Natural killer cell (primary cell): ENCODE data around the gene PRDM1.

- PRO-cap: no peak
These were observed 326.2 kb upstream of the PRDM1 start for GRCh38 chr6:105759850-105760470.

GRCh38 chr6:105872199-105872785, 213.8 kb upstream of the PRDM1 start:
- PRO-cap: no peak

- PRO-cap: no peak
These were observed 205.9 kb upstream of the PRDM1 start for GRCh38 chr6:105880104-105880766.

DNA sequence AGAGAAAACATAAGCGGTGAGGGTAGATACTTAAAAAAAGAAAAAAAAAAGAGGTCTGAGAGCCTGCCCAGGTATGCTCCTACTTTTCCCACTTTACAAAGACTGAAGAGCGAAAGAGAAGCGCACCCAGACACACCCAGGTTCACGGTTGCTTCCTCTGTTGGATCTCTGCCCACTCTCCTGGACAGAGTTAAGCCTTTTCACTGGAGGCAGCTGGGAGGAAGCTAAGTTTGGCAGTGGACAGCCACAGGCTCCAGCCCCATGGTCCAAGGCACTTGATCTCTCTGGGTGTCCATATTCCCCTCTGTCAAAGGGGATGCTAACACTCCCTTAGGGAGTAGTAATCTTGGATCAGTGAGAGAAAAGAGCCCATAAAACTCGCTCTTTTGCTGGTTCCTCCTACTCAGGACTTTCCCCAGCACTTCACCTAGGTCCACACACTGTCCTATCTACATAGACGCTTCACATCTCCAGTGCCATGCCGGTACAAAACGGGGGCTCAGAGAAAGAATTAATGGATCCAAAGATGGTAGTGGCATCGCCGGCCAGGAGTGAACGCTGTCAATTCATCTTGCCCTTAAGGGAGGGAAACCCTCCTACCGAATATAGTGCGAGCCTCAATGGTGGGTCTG, 100.6 kb upstream of the PRDM1 start:
- PRO-cap: no peak

- PRO-cap: no peak
These were observed 94.6 kb upstream of the PRDM1 start for GRCh38 chr6:105991583-105991937.

DNA sequence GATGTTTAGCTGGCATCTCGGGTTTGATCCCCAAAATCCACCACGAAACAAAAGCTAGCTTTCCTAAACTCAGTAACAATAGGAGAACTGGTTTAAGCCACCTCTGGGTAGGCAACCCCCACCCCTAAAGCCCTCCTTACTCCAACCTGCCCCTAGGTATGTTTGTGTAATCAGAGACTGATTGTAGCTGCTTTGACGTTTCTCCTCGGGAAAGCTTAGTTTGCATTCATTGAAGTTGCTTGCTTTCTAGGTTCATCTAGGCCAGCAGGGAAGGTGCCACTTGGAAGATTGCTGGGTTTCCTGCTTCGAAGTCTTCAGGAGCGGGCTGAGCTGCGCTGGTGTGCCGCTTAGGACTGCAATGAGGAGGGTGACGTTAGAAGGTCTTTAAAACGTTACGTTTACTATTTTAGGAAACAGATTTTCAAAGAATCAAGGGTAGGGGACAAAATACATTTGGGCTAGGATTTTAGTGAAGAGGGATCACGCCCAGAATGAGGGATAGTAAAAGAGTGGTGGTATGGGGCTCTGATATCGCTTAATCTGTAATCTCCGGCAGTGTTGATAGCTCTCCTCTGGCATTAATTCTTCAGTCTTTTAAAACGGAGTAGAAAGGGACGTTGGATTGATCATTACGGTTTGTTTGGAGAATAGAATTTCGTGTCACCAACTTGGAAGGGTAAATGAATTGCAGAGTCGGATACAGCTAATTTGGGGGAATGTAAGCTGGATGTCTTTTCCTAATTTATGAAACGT, 92.7 kb upstream of the PRDM1 start:
- PRO-cap: no peak

DNA sequence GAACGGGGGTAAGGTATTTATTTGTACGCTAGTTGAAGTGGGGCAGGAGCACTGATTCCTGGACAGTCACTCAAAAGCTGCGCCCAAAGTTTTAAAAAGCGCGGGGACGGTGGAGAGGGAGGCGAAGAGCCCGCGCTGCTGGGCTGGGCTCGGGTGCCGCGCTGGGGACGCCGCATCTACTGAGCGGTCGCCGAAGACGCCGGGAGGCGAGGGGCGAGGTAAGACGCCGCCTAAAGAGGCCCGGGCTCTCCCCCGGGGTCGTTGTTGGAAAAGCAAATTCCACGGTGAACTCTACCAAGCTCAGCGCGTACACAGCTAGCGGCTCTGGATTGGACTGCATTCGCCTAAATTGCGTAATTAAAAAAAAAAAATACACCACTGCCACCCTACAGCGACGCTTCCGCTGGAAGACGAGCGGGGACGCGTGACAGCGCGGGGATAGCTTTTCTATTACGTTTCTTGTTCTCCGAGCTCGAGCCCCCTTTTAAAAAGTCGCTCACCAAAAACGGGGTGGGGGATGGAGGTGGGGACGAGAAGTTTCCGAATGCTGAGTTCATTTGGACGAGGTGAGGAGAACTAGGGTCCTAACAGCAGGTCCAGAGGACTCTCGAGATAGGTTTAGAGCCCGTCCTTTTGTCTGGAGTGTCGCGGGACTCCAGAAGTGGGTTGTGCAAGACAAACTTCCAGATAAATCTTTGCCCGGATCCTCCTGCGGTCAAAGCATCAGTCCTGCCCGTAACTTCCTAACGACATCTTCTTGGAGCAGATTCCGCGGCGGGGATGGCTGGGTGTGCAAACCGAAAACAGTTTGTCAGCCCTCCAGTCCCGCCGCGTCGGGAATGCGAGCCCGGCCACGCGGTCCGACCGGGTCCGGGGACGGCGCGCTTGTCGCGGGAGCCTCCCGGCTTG, 91.9 kb upstream of the PRDM1 start:
- PRO-cap: unidirectional peak, plus-strand start at position 193 of the sequence; bidirectional peak, plus-strand start at position 408 of the sequence, minus-strand start at position 320 of the sequence

- PRO-cap: bidirectional peak, plus-strand start at chr6:106086373, minus-strand start at chr6:106086223
These were observed at the start of gene PRDM1 for GRCh38 chr6:106085734-106086732. PRDM1 (plus strand) TSS chr6:106086336.

DNA sequence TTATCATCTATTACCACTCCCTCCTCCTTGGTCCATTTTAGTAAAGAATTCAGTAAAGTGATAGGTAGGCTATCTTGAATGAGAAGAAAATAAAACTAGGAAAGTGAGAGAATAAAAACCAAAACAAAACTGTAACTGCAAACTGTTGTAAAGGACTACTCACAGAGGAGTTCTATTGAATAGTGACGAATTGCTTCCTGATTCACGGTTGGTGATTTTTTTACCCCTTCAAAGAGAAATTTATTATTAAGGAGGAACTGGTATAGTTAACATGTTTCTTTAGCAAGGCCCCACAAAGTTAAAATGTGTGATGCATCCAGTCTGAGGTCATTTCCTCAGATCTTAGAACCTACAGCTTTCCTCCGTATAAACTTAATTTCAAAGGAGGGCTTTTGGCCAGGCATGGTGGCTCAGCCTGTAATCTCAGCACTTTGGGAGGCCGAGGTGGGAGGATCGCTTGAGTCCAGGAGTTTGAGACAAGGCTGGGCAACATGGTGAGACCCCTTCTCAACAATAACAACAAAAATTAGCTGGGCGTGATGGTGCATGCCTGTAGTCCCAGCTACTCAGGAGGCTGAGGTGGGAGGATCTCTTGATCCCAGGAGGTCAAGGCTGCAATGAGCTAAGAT, 8.2 kb downstream of the PRDM1 start:
- PRO-cap: bidirectional peak, plus-strand start at position 331 of the sequence, minus-strand start at position 181 of the sequence

- PRO-cap: bidirectional peak, plus-strand start at chr6:106098923, minus-strand start at chr6:106098899
These were observed 12.4 kb downstream of the PRDM1 start for GRCh38 chr6:106098376-106099101.

DNA sequence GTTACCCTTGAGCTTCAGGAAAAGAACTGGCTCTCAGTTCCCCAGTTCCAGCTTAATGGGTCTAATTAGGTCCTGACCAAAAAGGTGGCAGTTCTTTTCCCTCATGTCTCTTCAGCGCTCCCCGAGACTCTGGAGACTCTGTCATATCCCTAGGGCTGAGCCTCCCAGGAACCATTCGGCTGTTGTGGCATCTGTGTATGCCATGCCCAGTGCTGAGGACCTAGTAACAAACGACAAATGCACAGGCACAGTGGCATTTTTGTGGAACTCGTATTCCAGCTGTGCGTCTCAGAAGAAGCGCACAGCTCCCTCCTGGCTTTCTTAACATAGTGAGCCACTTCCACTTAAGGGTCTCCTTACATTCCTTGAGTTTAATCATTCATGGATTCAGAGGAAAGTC, 14.7 kb downstream of the PRDM1 start:
- PRO-cap: no peak

DNA sequence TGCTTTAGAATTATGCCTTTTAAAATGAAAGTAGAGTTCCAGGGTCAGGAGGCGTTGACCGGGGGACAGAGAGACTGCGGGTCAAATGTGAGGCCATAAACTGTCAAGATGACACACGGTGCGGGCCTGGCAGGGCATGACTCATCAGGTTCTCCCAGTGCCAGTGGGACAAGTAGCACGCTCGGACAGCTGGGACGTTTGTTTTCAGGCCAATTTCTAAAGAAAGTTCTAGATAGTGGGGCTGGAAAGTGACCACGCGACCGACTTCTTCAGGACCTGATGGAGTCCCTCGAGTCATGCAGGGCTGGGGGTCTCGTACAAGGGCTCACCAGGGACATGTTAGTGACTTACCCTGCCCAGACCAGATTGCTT, 49.1 kb downstream of the PRDM1 start:
- PRO-cap: no peak

GRCh38 chr6:106245943-106246339, 79.6 kb downstream of the ATG5 start:
- PRO-cap: no peak

DNA sequence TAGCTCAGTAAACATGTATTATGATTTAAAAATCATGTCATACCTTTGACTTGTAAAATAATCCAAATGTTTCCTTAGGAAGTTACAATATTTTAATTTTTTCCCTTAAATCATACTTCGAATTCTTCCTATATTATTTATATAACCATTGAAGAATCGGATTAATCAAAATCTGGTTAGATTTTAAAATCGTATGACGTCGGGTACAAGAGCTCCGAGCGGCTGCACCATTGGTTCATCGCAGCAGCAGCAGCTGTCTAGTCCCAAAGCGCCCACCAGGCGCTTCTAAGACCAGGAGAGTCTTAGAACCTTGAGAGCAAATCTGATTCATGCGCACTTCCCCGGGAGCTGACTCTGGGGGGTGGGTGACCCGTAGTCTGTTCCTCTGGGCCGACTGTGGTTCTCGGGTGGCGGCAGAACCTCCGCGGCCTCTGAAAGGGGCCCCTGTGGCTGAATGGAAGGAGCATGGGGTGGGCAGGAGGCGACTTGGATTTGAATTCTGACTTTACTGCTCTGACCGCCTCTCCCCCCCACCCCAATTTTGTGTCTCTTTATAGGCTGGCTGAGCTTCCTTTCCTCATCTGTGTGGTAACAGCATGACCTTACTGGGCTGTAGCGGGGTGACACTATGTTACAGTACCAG, 119.9 kb downstream of the RTN4IP1 start:
- PRO-cap: no peak

DNA sequence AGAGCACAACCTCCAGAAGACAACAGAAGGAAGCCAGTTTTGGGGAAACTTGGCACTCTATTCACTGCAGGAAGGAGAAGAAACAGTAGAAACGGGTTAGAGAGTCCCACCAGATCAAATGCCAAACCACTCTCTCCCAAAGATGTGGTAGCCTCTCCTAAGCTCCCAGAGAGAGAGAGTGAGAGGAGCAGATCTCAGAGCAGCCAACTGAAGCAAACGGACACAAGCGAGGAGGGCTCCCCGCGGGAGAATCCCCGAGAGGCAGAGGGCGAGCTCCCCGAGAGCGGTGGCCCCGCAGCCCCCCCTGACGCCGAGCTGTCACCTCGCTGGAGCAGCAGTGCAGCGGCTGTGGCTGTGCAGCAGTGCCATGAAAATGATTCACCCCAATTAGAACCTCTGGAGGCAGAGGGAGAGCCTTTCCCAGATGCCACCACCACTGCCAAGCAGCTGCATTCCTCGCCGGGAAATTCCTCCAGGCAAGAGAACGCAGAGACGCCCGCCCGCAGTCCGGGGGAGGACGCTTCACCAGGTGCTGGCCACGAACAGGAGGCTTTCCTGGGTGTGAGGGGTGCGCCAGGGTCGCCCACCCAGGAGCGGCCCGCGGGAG, 117.8 kb downstream of the RTN4IP1 start:
- PRO-cap: no peak

DNA sequence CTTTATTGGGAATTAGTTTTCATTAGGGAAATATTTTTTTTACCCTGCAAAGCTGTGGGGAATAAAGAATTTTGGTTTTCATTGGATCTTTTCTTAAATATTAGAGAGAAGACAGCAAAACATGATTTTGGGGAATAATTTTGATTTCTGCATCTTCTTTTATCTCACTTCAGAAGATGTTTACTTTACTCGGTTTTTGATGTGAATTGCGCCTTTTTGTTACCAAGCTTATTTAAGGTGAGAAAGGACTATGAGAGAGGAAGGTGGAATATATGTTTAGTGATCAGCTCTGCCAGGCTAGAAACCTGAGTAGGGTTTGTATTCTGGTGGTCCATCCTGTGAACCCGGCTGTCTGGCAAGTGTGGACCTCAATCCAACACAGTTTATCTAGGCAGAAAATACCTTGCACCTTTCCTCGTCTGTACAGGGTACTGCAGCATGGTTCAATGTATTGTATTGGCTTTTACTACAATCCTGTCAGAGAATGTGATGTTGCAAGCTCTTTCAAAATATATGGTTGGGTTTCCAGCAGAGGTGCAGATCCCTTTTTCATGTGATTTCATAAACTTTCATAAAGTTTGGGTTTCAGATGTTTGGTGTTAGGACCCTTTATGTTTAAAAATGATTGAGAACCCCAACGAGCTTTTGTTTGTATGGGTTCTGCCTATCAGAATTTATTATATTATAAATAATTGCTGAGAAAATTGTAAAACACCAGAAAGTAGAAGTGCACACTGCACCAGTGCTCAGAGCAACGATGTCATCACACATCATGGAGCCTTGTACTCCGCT, 106.8 kb downstream of the RTN4IP1 start:
- PRO-cap: unidirectional peak, minus-strand start at position 347 of the sequence

- PRO-cap: no peak
These were observed 3.0 kb downstream of the RTN4IP1 start for GRCh38 chr6:106626066-106626922.

- PRO-cap: no peak
These were observed 8.5 kb downstream of the QRSL1 start for GRCh38 chr6:106637662-106638414.

- PRO-cap: no peak
These were observed 64.0 kb downstream of the QRSL1 start for GRCh38 chr6:106693381-106693841.

GRCh38 chr6:106750579-106751108, 121.3 kb downstream of the QRSL1 start:
- PRO-cap: no peak